Measurements from ENCODE around the gene RHEB.

DNA sequence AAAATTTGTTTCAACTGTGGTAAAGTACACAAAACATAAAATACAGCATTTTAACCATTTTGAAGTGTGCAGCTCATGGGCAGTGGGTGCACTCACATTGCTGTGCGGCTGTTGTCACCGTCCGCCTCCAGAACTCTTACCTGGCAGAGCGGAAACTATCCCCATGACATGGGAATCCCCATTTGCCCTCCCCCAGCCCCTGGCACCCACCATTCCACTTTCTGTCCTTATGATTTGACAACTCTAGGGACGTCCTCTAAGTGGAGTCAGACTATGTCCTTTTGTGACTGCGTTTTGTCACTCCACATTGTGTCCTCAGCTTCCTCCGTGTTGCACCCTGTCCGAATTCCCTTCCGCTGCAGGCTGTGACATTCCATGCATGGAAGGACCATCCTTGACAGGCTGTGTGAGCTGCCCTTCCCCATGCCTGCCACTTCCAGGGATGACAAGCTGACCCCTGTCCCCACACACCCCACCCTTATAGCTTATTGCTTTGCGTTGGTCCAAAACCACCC lies 8.7 kb downstream of the ABCB8 start:
- PRO-cap, result no peak
- RAMPAGE, long total RNA, 5 experiments, result start-site peak on the plus strand in 1 of 5 experiments, centred at position 304 of the sequence, 9 reads per replicate
- RRBS, result no CpG with 5 or more reads among the region's 10 CpGs

GRCh38 chr7:151077025-151077736 lies 3.4 kb downstream of the FASTK start:
- PRO-cap, result no peak
- RAMPAGE, long total RNA, 5 experiments, result no peak in any of the 5 experiments
- RRBS, result no CpG with 5 or more reads among the region's 24 CpGs

- PRO-cap, result no peak
- RAMPAGE, long total RNA, 5 experiments, result no peak in any of the 5 experiments
- RRBS, result 63% methylated on average over 4 of the region's 14 CpGs
Observed at GRCh38 chr7:151111684-151112342, 25.5 kb downstream of the AGAP3 start.

- PRO-cap, result no peak
- RAMPAGE, long total RNA, 5 experiments, result start-site peak on the plus strand in 4 of 5 experiments, at chr7:151143749-151144127 at its widest, 21 to 51 reads per replicate
- RRBS, result no CpG with 5 or more reads among the region's 25 CpGs
Observed at GRCh38 chr7:151143545-151144626, 23.6 kb downstream of the GBX1 start.

- PRO-cap, result no peak
- RAMPAGE, long total RNA, 5 experiments, result no peak in any of the 5 experiments
- RRBS, result no CpG with 5 or more reads among the region's 12 CpGs
Observed at GRCh38 chr7:151147176-151148246, 20.0 kb downstream of the GBX1 start.

- PRO-cap, result no peak
- RAMPAGE, long total RNA, 5 experiments, result no peak in any of the 5 experiments
- RRBS, result no CpG with 5 or more reads among the region's 5 CpGs
Observed at GRCh38 chr7:151188064-151188381, 973 bp upstream of the ASB10 start.

DNA sequence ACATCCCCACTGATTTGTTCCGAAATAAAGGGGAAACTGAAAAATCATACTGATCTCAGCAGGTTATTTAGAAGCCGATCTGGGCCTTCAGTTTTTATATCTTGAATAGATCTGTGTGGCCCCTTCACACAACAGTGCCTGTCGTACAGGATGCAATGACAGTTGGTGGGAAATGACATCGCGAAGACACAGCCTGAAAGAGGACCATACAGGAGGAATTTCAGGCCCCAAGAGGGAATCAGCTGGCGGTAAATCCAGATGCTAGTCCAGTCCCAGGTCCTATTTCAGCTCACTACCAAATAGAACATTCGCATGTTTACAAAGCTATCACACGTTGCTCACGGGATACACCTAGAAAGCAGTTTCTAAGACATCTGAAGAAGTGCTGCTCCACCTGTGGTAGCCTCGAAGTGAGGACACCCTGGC lies 2.1 kb upstream of the IQCA1L start:
- PRO-cap, result no peak
- RAMPAGE, long total RNA, 5 experiments, result no peak in any of the 5 experiments
- RRBS, result no CpG with 5 or more reads among the region's 10 CpGs

GRCh38 chr7:151210521-151210776 lies 161 bp upstream of the H2BK1 start:
- PRO-cap, result no peak
- RAMPAGE, long total RNA, 5 experiments, result no peak in any of the 5 experiments
- RRBS, result no CpG with 5 or more reads among the region's 4 CpGs

- PRO-cap, result no peak
- RAMPAGE, long total RNA, 5 experiments, result no peak in any of the 5 experiments
- RRBS, result 3% methylated on average over 6 of the region's 32 CpGs
Observed at GRCh38 chr7:151247940-151248493, 477 bp downstream of the SMARCD3 start.

DNA sequence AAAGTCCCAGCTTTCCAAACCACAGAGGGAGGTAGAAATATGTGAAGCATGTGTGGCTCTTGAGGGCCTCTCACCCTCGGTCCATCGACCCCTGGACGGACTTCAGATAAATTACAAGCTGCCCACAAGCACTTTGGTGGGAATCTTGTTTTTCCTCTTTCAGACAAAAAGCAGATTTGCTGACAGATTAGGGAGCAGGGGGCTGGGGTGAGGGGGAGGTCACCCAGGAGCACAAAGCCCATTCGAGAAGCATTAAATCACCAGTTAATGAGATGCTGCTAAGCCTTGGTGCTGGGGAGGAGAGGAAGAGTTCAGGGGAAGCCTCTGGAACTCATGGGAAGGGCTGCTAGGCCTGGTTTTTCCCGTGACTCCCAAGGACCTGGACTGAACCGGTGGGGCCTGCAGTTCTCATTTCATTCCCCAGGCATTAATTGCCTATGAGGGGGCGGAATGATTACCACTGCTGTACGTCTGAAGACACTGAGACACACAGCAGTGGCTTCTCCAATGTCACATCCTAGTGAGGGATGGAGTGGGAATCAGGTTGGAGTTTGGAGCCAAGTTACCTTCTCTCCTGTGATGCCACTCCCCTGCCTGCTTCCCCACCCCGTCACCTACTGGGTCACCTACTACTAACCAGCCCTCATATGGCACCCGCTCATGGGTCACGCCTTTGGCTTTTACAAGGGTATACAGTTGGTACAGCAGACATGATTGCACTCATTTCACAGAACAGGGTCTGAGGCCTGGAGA lies 11.1 kb downstream of the CRYGN start:
- PRO-cap, result no peak
- RAMPAGE, long total RNA, 5 experiments, result no peak in any of the 5 experiments
- RRBS, result no CpG with 5 or more reads among the region's 11 CpGs

- PRO-cap, result unidirectional peak, minus-strand start at chr7:151441521
- RAMPAGE, long total RNA, 5 experiments, result no peak in any of the 5 experiments
- RRBS, result no CpG with 5 or more reads among the region's 4 CpGs
Observed at GRCh38 chr7:151441387-151441942, 1.5 kb upstream of the CRYGN start.

DNA sequence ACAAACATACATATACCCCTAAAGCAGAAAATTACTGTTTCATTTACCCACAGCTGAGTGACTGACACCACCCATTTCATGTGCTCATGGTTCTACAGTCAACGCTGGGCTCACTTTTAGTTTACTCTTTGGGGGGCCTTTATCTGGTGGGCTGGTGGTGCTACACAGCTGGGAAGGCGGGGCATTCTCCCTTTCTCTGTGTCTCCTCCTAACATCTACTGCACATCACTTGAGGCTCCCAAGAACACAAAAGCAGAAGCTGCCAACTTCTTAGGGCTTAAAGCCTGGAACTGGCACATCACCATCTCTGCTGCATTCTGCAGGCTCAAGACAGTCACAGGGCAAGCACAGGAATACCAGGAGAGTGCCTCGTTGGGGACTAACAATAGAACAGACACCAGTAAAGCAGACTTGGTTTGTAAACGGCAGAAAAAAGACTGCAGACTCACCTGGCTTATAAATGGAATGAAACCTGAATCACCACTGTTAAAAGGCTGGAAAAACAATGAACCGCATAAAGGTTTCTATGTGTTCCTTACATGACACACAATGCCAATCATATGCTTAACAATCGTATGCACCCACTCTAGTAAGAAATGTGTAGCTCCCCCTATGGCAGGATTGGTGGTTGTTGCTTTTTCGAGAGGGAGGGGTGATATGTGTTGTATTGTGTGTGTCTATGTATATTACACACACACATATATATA lies 12.8 kb downstream of the RHEB start:
- PRO-cap, result no peak
- RAMPAGE, long total RNA, 5 experiments, result start-site peak on the minus strand in 1 of 5 experiments, centred at position 382 of the sequence, 6 reads per replicate
- RRBS, result no CpG with 5 or more reads among the region's 7 CpGs

DNA sequence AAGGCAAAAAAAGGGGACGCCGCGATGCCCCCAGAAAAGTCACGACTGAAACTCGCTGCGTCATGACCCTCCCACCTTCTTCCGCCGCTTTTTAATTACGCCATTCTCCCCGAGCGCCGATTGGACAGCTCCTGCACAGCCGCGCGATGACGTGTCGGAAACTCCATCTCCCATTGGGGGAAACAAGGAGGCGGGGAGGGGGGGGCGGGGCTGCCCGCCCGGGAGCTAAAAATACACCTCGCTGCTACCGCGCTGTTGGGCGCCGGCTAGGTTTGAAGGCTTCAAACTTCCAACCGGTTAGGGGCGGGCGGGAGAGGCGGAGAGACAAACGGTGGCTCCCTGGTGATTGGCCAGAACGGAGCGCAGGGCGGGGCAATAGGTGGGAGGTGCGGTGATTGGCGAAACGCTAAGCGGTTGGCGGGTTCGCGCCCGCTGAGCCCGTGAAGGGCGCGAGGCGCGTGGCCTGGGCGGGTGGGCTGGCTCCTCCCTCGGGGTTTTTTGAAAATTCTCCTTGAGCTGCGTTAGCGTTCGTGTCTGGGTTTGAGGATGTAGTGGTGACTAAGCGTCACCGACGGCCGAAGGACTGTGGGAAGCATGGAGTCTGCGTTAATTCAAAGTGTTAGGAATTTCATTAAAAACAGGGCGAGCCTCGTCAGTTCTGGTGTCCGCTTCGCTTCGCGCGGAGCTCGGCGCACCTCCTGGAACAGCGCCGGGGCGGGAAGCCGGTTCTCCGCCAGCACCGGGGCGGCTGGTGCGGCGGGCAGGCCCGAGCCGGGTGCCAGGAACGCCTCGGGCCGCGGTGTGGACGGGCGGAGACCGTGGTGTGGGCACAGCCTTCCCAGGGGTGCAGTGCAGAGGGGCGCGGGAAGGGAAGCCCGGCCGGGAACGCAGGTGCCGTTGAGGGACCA lies at the start of gene RHEB:
RHEB (minus strand) TSS at position 73 of the 908 bp plus-strand sequence.
- PRO-cap, result bidirectional peak, plus-strand start at position 443 of the sequence, minus-strand start at position 93 of the sequence; unidirectional peak, plus-strand start at position 655 of the sequence
- RAMPAGE, long total RNA, 5 experiments, result no peak in any of the 5 experiments
- RRBS, result under 1% methylated on average over 16 of the region's 90 CpGs

DNA sequence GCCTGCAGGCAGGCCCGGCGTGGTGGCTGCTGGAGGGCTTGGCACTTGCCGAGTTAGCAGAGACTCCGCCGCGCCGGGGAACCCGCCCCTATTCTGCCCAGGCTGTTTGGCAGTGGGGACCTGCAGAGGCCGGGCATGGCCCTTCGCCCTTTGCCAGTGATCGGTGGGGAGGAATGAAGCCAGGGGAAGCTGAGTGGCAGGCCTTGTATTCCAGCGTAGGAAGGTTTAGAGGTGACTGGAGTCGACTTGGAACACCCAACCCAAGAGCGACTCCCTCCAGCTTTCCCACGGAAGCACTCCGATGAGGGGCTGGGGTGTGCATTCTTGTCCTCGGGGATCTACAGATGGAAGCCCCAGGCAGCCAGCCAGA lies 1.0 kb upstream of the RHEB start:
- PRO-cap, result no peak
- RAMPAGE, long total RNA, 5 experiments, result no peak in any of the 5 experiments
- RRBS, result 4% methylated on average over 9 of the region's 17 CpGs

DNA sequence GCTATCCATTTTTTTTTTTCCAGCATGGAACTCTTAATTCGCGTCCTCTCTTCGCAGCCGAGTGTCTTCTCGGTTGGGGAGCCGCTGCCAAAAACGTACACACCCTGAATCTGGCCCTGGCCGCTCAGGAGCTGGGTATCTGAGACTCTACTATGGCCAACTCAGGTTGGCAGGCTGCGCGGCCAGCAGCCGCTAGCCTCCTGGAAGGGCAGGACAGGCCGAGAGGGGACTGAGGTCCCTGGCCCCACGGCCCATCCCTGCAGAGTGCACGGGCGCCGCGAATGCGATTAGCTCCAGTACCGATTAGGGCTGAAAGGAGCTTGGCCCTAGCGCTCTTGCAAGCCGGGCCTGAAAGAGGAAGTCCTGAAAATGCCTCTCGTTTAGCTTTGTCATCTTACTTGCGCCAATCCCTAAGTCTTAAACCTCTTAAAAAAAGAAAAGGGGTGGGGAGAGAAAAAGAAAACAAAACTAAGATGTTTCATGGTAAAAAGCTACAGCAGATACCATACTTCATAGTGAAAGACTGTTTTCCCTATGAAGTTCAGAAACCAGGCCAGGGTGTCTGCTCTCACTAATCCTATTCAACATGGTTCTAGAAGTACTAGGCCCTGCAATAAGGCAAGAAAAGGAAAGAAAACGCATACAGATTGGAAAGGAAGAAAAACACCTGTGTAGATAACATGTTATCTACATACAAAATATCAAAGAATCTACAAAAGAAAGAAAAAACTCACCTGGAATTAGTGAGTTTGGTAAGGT lies 113.3 kb upstream of the RHEB start:
- PRO-cap, result unidirectional peak, minus-strand start at position 311 of the sequence; unidirectional peak, minus-strand start at position 350 of the sequence
- RAMPAGE, long total RNA, 5 experiments, result start-site peak on the minus strand in 1 of 5 experiments, centred at position 220 of the sequence, 13 reads per replicate
- RRBS, result no CpG with 5 or more reads among the region's 24 CpGs

DNA sequence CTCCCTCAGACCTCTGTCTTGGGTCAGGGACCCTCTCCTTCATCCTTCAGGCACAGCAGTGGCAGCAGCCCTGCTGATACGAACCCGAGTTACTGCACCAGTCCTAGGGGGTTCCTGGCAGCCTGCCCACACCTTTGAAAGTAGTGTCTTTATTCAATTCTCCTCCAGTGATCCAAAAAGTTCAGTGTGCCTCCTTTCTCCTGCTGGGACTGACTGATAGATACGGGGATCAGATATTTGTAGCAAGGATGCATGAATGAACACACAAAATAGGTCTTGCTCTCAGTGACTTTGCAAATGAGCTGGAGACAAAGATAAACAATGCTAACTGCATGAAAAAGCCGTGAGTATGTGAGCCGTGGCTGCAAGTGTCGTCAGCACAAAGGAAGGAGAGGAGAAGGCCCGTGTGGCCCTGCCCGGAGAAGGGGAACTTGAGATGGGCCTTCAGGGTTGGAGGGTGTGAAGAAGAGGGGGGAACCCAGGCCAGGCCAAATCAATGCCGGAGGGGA lies 136.5 kb downstream of the PRKAG2 start:
- PRO-cap, result no peak
- RAMPAGE, long total RNA, 5 experiments, result no peak in any of the 5 experiments
- RRBS, result 93% methylated on average over 2 of the region's 9 CpGs

- PRO-cap, result no peak
- RAMPAGE, long total RNA, 5 experiments, result no peak in any of the 5 experiments
- RRBS, result no CpG with 5 or more reads among the region's 15 CpGs
Observed at GRCh38 chr7:151743458-151744112, 133.3 kb downstream of the PRKAG2 start.

DNA sequence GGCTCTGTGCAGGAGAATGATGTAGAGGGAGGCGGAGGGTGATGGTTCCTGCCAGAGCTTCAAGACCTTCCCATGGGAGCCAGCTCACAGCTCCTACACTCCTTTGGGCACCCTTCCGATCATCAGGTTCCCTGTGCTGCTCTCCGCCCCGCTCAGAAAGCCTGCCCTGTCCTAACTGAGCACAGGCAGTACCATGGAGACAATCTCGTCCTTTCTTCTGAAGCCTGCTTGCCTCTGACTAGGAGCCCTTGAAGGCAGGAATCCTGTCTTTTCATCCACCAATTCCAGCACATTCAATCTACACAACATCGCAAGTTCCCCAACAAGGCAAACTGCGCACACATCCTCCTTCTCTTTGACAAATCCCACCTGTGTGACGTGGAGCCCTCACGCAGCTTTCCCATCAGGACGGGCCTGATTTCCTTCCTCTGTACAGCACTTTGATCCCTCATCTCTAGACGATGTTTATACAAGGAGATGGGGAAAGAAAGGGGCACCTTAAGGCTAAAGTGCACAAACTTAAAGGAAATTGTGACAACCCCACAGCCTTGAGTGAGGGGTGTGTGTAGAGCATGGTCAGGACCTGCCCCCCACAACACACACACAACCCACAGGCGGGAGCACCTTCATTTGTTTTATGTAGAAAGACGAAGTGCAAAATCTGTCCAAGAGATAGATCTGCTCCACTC lies 97.3 kb downstream of the PRKAG2 start:
- PRO-cap, result no peak
- RAMPAGE, long total RNA, 5 experiments, result start-site peak on the minus strand in 2 of 5 experiments, centred at positions 310 to 473 of the sequence, 11 to 26 reads per replicate
- RRBS, result no CpG with 5 or more reads among the region's 13 CpGs

DNA sequence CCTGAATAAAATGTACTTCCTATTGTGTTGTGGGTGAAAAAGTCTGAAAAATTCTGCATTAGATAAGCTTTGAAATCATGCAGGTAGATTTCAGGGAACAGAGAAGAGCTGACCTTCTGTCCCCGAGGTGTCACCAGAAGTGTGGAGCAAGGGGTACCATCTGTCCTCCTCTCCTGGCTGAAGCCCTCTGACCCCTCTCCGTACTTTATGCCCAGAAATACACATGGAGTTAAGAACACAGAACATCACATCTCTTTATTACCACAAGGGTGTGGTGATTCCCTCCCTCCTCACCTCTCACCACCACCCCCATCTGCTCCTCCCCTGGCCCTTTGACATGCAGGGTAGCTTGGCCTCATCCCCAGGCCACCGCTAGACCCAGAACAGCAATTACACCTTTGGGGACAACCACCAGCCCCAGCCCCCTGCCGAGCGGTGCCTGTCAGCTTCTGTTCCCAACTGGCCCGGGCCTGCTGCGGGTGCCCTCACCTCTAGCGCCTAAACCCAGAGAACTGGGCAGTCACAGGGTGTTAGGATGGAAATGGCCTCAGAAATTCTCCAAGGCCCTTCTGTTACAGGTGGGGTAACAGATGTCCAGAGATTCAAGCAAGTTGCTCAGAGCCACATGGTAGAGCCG lies 78.2 kb downstream of the PRKAG2 start:
- PRO-cap, result no peak
- RAMPAGE, long total RNA, 5 experiments, result no peak in any of the 5 experiments
- RRBS, result no CpG with 5 or more reads among the region's 9 CpGs

DNA sequence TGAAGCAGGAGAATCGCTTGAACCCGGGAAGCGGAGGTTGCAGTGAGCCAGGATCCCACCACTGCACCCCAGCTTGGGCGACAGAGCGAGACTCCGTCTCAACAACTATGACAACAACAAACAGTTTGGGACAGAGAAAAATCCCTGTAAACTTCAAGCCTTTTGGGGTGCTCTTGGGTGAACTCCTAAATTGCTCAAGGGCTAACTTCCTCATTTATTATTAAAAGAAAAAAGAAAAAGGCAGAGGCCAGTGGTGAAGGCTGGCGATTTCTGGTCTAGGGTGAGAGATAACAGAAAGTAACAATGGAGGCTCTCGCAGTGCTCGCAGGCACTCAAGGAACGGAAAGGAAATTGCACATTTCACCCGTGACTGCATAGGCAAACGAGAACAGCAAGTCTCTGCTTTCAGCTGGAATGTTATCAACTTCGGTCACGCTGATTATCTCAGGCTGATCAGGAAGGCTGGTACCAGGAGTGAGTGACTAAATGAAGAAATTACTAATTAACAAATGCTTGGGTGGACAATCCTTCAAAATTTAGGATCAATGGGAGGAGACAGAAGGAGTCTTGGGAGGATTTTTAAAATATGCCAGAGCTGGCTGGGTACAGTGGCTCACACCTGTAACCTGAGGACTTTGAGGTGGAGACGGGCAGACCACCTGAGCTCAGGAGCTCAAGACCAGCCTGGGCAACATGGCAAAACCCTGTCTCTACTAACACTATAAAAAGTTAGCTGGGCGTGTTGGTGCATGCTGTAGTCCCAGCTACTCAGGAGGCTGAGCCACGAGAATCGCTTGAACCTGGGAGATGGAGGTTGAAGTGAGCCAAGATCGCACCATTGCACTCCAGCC lies 70.6 kb downstream of the PRKAG2 start:
- PRO-cap, result bidirectional peak, plus-strand start at position 539 of the sequence, minus-strand start at position 341 of the sequence
- RAMPAGE, long total RNA, 5 experiments, result start-site peak on the plus strand in 1 of 5 experiments, centred at position 580 of the sequence, 8 reads per replicate
- RRBS, result no CpG with 5 or more reads among the region's 19 CpGs